ENCODE data around the gene ARAP1.

DNA sequence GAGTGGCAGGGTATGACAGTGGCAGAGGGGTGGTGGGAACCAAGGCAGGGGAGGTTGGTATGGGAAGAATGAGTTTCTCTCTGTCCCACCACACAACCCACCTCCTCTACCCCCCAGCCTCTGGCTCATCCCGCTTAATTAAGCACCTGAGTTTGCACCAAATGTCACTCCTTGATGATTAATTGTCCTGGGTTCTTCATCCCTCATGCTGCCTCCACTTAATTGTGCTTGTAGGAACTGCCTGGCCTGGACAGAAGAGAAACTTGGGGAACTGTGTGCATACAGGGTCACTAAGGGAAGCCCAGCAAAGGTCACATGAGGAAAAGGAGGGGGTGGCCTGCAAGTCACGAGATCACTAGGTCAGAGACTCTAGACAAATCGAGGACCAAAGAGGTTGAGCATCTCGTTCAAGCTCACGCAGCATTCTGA lies 75.8 kb downstream of the PDE2A start:
- RRBS, result no CpG with 5 or more reads among the region's 5 CpGs

GRCh38 chr11:72614902-72615309 lies 59.3 kb downstream of the PDE2A start:
- RRBS, result 83% methylated on average over 3 of the region's 14 CpGs

GRCh38 chr11:72632270-72632982 lies 41.8 kb downstream of the PDE2A start:
- RRBS, result no CpG with 5 or more reads among the region's 8 CpGs

GRCh38 chr11:72681942-72682509 lies 7.8 kb upstream of the PDE2A start:
- RRBS, result no CpG with 5 or more reads among the region's 3 CpGs

DNA sequence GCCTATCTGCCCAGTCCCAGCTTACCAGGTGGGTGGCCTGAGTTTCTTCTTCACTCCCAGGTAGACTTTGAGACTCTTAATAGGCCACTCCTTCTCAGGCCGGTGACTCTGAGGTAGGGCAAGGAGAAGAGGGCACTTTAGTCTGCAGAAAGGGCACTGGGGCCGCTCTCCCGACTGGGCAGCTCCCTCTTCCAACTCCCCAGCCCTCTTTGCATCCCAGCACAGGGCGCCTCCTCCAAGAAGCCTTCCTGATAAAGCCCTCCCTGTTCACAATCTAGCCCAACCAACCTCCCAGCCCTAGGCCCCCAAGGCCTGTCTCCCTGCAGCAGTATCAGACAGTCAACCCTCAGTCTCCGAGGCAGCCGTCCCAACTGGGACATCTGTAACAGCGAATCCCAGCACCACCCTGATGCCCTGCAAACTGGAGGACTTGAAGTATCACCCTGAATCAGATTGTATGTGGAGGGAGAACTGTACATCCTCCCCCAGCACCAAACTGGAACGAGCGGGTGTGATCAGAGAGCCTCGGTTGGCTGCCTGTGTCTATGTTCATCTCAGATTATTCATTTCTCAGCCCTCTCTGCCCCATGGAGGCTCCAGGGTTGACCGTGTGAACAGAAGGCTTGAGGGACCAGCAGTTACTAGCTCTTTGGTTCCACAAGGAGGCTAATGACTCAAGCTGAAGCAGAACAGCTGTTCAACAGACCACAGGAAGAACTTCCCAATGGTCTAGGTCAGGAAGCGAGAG lies 14.4 kb upstream of the PDE2A start:
- RRBS, result no CpG with 5 or more reads among the region's 12 CpGs

- RRBS, result no CpG with 5 or more reads among the region's 10 CpGs
These were observed 21.4 kb upstream of the PDE2A start for GRCh38 chr11:72695508-72696159.

- RRBS, result no CpG with 5 or more reads among the region's 3 CpGs
These were observed 33.2 kb upstream of the PDE2A start for GRCh38 chr11:72707504-72707810.

- RRBS, result no CpG with 5 or more reads among the region's 14 CpGs
These were observed 30.6 kb downstream of the ARAP1 start for GRCh38 chr11:72721519-72722004.

DNA sequence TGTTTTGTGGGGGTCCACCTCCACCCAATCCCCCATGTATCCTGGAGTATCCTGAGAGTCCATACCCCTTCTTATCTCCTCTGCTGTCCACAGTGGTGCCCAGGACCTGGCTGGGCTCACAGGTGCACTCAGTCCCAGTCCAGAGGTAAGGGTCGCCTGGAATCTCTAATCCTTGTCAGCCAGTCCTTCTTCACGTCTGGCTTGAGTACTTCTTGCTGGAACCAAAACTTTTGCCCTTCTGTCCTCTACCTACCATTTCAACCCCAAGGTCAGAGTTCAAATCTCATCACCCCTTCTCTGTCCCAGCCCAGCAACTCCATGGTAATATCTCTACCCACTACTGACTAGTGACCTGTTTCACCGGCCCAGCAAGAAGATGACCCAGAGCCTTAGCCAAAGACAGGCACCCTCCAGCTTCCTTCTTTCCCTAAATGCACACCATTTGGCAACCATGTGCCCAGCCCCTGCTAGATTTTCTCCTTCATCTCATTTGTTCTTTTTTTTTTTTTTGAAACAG lies 15.0 kb downstream of the ARAP1 start:
- RRBS, result no CpG with 5 or more reads among the region's 3 CpGs

- RRBS, result no CpG with 5 or more reads among the region's 6 CpGs
These were observed 10.3 kb downstream of the ARAP1 start for GRCh38 chr11:72741831-72742365.

GRCh38 chr11:72751924-72753105 lies at the start of gene ARAP1:
TSS of gene ARAP1 (minus strand) at chr11:72752408.
- RRBS, result 2% methylated on average over 22 of the region's 61 CpGs

DNA sequence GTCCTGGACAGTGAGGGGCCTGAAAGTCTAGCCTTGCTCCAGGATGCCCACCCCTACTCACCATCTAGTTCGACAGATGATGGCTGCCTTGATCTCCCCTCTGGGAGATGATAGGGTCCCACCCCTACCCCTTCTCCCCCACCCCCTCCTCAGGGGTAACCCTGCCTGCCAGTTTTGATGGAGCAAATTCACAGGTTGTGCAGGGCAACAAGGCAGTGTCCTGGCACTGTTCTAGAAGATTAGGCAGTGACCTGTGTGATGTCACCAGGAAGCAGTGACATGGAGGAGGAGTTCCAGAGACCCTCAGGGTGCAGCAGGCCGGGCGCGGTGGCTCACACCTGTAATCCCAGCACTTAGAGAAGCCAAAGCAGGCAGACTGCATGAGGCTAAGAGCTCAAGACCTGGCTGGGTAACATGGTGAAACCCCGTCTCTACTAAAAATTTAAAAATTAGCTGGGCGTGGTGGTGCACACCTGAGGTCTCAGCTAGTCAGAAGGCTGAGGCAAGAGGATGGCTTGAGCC lies 8.0 kb downstream of the STARD10 start:
- RRBS, result no CpG with 5 or more reads among the region's 6 CpGs

- RRBS, result no CpG with 5 or more reads among the region's 24 CpGs
These were observed 1.2 kb upstream of the ATG16L2 start for GRCh38 chr11:72812795-72813692.

DNA sequence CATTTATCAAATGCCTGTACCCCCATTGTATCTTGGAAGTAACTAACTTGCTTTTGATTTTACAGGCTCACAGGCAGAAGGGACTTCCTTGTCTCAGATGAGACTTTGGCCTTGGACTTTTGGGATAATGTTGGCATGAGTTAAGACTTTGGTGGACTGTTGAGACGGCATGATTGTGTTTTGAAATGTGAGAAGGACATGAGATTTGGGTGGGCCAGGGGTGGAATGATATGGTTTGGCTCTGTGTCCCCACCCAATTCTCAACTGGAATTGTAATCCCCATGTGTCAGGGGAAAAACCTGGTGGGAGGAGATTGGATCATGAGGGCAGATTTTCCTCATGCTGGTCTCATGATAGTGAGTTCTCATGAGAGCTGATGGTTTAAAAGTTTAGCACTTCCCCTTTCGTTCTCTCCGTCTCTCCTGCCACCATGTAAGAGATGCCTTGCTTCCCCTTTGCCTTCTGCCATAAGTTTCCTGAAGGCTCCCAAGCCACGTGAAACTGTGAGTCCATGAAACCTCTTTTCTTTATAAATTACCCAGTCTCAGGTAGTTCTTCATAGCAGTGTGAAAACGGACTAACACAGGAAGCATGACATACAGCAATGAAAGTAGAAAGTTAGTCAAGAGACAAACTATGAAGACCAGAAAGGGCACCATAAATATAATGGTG lies 113.5 kb downstream of the FCHSD2 start:
- RRBS, result no CpG with 5 or more reads among the region's 5 CpGs

- RRBS, result no CpG with 5 or more reads among the region's 1 CpG
These were observed 69.3 kb downstream of the FCHSD2 start for GRCh38 chr11:73072765-73073335.

DNA sequence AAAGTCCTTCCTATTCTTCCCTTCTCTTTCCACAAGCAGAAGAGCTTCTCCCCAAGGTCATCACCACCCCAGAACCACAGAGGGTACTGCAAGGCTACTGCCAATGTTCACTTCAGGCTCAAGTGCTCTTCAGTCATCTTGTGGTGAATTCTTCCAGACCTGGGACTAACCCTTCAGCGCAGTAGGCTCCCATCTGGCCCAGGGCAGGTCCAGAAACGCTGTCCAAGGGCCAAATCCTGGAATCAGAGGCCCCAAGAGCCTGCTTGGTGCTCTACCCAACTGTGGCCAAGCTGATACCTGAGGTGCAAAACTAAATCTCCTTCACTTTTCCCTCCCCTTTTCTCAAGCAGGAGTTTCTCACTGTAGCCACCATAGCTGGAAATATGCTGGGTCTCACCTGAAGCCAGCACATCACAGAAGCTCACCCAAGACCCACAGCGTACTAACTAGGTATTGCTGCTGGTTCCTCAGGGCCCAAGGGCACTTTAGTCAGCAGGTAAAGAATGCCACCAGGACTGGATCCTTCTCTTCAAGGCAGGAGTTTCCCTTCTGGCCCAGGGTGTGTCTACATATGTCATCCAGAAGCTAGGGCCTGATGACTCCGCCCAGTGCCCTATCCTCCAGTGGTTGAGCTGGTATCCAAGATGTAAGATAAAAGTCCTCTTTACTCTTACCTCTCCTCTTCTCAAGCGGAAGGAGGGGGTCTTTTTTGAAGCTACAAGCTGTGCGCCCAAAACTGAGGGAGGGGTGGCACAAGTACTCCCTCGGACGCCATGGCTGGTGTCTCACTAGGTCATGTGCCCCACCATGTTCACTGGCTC lies 27.8 kb downstream of the FCHSD2 start:
- RRBS, result no CpG with 5 or more reads among the region's 8 CpGs

DNA sequence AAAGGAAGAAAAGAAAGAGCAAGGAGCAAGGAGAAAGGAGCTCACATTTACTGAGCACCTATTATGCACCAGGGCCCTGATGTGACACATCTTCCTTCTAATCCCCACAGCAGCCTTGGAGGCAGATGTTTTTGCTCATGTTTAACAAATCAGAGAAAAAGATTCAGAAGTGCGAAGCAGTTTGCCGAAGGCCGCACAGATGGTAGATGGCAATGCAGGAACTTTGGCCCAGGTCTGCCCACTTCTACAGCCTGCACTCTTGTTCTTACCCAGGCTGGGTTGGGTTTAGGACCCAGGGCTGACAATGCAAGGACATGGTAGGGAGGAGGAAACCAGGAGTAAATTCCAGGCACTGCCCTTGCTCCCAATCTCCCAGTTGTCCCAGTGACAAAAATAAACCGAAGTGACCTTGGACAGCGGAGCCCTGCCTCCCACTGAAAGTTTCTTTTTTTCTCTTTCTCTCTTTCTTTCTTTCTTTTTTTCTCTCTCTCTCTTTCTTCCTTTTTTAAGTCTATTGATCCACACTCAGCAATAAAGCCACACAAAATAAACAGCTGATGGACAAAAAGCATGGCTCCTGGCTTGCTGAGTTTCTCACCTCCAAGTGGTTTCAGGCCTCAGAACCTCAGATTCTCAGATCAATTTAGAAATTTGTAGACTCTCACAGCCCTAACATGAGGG lies 33.4 kb upstream of the FCHSD2 start:
- RRBS, result no CpG with 5 or more reads among the region's 5 CpGs

DNA sequence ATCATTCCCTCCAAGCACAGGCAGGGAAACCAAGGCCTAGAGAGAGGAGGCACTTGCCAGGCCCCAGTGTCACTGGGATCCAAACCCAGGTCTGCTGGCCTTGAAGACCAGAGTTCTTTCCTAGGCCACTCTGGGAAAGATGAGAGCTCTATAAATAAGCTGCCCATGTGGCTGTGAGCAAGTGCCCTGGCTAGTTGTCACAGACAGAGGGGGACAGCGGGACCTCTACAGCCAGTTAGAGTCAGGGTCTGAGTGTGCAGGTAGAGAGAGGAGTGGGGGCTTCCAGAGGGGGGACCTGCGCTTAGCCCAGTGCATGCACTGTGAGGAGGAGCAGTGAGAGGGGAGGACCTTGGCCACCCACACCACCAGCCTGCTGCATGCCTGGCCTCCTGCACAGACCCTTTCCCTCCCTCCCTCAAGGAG lies 4.9 kb downstream of the RELT start:
- RRBS, result no CpG with 5 or more reads among the region's 2 CpGs

GRCh38 chr11:73391459-73391751 lies 15.2 kb downstream of the RELT start:
- RRBS, result no CpG with 5 or more reads among the region's 5 CpGs

- RRBS, result no CpG with 5 or more reads among the region's 4 CpGs
These were observed 28.0 kb downstream of the RELT start for GRCh38 chr11:73404129-73404762.